AG08470 (cell line): ENCODE results near the genes KRTAP5-7 and KRTAP5-8.

- RRBS: no CpG with 5 or more reads among the region's 5 CpGs
These were observed 27.0 kb downstream of the NADSYN1 start for GRCh38 chr11:71479988-71480329.

GRCh38 chr11:71480566-71481208 is 27.7 kb downstream of the NADSYN1 start:
- RRBS: no CpG with 5 or more reads among the region's 18 CpGs

DNA sequence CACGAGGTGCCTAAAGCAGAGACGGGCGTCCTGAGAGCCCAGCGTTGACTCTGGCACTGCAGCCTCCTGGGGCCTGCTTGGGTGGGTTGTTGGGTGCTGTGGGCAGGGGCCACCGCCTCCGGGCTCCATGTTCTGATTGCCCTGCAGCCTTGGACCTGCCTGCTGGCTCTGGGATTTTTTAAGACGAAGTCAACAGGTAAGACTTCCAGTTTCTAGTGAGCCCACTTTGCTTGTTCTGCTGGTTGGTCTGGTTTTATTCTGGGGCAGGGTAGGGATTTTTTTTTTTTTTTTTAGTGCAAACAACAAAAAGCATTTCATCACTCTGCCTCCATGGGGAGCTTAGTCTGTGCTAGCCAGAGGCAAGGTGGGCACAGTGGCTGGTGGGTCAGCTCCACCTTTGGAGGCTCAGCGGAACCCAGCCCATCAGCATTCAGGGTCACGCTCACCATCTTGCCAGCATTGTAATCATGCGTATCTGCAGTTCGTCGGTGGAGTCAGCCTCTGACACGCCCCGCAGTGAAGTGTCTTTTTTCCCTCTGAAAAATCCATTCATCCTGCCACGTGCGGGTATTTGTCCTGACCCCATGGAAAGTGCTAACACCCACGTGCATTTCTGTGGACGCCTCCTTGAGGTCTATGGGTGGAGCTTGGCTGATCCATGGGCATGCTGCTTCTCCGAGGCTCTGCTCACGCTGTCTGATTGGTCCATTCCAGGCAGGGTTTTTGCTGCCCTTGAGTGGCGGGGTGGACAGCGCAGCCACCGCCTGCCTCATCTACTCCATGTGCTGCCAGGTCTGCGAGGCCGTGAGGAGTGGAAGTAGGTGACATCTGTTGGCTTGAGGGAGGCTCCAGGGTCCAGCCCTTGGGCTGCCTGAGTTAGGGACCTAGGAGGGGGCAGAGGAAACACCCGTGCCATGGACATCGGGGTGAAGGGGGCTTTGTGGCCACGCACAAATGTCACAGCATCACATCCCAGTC is 28.5 kb downstream of the NADSYN1 start:
- RRBS: no CpG with 5 or more reads among the region's 28 CpGs

DNA sequence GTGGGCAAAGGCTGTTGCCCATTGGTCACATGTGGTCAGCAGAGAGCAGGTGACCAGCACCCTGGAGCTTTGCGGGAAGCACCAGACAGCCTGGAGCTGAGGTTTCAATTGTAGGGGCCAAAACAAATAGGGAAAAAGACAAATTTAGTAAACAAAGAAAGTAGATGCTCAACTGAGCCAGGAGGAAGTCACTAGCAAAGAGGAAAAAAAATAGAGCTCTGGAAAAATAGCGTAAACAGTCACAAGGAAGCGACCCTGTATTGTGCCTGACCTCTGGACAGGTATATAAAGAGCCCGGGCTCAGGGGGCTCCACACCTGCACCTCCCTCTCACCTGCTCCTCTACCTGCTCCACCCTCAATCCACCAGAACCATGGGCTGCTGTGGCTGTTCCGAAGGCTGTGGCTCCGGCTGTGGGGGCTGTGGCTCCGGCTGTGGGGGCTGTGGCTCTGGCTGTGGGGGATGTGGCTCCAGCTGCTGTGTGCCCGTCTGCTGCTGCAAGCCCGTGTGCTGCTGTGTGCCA is at the start of gene KRTAP5-7:
KRTAP5-7 (plus strand) TSS at position 339 of the 522 bp plus-strand sequence.
- RRBS: no CpG with 5 or more reads among the region's 9 CpGs

- RRBS: no CpG with 5 or more reads among the region's 8 CpGs
These were observed at the start of gene KRTAP5-8 for GRCh38 chr11:71537627-71538054. Gene KRTAP5-8, plus strand, starts transcription at chr11:71538025.

- RRBS: no CpG with 5 or more reads among the region's 11 CpGs
These were observed 15.8 kb downstream of the DEFB131B start for GRCh38 chr11:71893856-71894577.

DNA sequence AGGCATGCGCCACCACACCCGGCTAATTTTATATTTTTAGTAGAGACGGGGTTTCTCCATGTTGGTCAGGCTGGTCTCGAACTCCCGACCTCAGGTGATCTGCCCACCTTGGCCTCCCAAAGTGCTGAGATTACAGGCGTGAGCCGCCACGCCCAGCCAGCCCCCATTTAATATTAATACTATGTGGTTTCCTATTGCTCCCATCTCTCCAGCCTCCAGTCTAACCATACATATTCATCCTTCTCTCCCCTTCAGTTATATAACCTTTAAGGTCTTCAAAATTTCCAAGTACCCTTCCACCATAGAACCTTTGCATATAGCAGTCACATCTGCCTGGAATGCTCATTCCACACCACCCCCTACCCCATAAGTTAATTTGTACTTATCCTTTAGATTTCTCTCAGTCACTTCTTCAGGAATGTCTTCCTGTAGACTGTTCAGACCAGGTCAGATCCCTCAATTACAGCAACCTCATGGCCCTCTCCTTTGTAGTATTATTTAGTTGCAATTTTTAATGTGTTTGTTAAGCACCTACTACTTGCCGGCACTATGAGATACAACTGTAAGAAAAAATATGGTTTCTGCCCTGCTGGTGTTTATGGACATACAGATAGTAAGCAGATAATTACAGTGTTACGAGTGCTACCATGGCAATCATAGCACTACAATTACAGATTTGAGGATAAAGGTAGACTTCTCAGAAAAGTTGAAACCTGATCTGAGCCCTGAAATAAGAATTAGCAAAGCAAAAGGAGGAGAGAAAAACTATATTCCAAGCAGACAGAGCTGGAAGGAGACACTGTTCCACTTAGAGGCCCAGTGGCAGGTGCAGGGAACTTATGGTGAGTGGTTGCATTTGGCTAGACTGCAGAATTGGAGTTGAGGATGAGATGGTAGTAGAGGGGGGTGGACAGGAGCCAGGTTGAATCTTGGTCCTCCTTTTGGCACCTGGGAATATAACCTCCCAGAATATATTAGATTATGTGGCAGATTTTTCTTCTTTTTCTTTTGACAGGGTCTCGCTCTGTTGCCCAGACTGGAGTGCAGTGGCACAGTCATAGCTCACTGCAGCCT is 2.7 kb downstream of the LRRC51 start:
- RRBS: no CpG with 5 or more reads among the region's 11 CpGs

DNA sequence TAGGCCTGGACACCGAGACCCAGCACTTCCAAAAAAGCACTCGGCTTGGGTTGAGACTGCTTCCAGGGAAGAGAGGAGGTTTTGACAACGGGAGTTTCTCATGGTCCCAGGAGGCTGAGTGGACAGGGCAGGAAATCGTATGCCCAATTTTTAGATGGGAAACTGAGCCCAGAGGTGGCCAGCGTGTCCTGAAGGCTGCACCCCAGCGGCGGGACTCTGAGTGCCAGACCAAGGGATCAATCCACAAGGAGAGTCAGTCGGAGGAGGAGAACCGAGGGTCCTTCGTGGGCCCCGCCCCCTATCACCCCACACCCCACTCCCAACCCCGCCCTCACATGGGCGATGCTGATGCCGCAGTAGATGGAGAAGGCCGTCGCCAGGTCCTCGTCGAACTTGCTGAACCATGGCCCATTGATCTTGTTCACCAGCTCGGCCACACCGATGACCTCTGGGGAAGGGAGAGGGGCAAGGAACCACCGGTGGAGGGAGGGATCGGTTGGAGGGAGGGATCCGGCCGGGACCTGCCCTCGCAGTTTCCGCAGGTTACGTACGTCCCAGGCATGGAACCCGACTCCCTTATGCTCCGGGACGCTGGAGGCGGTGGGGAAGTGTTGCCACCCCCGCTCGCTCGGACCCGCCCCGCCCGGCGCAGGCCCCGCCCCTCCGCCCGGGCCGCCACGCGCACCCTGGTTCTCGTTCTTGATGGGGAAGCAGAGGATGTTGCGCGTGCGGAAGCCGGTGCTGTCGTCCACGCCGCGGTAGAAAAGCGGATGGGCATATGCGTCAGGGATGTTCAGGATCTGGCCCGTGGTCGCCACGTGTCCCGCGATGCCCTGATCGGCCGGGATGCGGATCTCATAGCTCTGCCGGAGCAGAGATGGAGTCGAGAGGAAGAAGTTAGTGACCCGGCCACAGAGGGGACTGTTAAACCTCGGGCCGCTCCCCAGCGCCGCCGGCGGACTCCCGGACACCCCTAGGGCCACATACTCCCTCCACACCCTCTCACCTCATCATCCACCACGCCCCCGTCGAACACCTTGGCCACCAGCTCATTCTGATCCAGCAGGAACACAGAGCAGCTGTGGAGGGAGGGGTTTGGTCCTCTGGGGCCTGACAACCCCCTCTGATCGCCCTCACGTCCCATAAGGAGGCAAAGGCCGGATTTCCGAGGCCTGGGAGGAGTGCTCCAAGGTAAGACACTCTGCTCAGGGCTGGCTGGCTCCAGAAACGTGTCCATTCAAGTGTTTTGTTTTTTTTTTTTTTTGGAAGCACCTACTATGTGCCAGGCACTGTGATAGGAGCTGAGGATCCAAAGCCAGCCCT is 89.9 kb downstream of the PDE2A start:
- RRBS: 15% methylated on average over 33 of the region's 82 CpGs

GRCh38 chr11:72585189-72585619 is 89.0 kb downstream of the PDE2A start:
- RRBS: no CpG with 5 or more reads among the region's 7 CpGs

- RRBS: no CpG with 5 or more reads among the region's 11 CpGs
These were observed 56.8 kb downstream of the PDE2A start for GRCh38 chr11:72617273-72617950.

DNA sequence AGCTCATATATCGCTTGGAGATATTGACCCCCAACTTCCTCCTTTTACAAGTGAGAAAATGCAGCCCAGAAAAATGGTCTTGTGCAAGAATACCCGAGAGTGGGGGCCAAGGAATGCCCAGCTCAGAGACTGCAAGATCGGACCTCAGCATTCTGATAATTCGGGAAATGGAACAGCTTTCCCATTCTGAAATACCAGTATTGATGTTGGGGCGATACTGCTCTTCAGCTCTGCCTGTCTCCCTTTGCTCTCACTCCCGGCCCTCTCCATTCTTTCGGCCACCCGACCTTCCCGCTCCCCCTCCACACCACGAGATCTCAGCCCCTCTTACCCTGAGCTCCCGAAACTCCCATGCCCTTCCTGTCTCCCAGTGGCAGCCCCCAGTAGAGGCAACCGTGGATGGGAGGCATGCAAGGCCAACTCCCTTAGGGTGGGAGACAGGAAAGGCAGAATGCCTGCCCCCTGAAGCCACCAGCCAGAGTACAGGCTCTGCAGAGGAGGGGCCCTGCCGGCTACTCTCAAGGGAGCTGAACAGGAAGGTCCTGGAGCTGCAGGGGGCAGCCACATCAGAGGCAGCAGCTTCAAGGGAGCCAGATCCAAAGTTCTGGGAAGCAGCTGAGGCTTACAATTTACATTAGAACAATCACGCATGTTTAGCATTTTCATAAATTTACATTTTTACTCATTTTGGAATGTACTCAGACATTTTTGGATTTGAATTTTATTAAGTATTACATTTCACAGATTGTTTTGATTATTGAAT is 38.4 kb downstream of the PDE2A start:
- RRBS: no CpG with 5 or more reads among the region's 14 CpGs

GRCh38 chr11:72693937-72694264 is 19.7 kb upstream of the PDE2A start:
- RRBS: no CpG with 5 or more reads among the region's 5 CpGs

GRCh38 chr11:72723469-72723938 is 28.7 kb downstream of the ARAP1 start:
- RRBS: no CpG with 5 or more reads among the region's 9 CpGs

DNA sequence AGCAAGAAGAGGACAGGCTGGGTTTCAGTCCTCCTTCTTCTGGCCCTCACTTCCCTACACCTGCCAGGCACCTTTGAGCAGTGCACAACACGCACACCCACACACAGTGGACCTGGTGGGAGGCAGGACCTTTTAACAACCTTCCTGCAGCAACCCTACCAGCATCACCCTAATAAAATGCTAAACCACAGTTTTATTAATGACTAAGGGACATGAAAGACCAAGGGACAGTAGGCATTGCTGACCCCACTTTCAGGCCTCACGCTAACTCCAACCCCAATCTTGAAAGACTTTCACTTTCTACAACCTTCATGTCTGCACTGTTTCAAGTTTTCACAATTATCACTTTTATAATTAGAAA is 12.1 kb downstream of the ARAP1 start:
- RRBS: no CpG with 5 or more reads among the region's 2 CpGs

- RRBS: 26% methylated on average over 13 of the region's 31 CpGs
These were observed 12.9 kb downstream of the STARD10 start for GRCh38 chr11:72780913-72781430.

DNA sequence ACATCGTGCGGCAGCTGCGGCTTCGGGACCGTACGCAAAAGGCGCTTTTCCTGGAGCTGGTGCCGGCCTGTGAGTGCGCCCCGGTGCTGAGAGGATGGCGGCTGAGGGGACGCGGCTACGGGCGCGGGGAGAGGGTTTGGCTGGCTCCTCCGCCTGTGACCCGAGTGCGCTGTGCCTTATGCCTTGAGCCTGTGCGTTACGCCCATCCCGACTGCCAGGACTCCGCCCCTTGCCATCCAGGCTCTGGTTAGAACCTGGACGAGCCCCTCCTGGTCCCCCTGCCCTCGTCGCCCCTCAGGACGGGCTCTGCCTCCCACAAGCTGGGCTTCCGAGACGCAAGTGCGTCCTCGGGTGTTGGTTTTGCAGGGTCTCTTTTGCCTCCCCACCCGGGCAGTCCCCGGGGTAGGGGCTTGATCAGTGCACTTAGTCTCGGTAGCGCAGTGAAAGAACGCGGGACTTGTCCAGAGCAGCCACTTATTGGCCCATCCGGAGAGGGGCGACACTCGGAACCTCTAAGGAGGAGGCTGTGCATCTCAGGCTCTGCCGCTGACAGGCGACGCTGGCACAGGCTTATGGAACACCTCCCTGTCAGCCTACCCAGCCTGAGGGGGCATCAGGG is 393 bp downstream of the ATG16L2 start:
- RRBS: 2% methylated on average over 8 of the region's 43 CpGs

DNA sequence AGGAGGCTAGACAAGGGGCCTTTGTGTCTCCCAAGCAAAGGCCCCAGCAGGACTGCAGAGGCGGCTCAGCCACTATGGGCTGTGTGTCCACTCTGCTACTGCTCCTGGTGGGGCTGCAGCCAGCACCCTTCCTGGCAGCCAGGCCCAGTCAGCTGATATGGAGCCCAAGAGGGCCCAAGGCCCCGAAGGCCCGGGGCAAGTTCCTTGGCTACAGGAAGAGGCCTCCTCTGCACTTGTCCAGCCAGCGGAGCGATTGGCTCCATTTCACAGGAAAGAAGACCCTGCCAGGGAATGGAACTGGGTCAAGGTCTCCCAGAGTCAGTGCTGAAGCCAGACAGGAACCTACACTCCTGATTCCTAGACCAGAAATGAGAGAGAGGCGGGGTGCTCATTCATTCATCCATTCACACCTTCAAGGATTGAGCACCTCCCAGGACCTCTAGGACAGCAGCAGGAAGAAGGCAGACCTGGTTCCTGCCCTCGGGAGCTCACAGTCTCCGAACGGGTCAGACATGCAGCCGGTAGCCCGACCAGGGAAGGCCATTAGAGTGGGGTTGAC is 865 bp upstream of the P2RY2 start:
- RRBS: no CpG with 5 or more reads among the region's 11 CpGs

DNA sequence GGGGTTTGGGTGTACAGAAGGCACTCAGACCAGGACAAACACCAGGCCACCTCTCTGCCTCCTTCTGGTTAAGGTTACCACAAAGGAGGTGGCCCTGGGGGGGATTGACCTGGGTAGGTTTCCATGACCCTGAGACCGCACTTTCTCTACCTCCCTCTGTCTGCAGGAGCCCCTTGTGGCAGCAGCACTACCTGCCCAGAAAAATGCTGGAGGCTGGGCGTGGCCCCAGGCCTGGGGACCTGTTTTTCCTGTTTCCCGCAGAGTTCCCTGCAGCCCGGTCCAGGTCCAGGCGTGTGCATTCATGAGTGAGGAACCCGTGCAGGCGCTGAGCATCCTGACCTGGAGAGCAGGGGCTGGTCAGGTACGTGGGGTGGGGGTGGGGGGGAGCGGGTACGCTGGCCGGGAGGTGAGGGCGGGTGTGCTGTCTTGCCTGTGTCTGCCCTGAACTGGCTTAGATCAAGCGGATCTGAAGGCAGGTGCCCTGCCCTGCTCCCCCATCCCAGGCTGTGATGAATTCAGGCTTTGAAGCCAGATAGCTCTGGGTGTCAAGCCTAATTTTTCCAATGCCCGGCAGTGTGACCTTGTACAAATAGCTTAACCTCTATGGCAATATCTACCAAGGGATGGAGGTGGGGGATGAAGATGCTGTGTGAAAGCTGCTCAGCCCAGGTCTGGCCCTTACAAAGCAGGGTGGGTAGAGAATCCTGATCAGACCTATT is 9.9 kb downstream of the P2RY2 start:
- RRBS: no CpG with 5 or more reads among the region's 14 CpGs

DNA sequence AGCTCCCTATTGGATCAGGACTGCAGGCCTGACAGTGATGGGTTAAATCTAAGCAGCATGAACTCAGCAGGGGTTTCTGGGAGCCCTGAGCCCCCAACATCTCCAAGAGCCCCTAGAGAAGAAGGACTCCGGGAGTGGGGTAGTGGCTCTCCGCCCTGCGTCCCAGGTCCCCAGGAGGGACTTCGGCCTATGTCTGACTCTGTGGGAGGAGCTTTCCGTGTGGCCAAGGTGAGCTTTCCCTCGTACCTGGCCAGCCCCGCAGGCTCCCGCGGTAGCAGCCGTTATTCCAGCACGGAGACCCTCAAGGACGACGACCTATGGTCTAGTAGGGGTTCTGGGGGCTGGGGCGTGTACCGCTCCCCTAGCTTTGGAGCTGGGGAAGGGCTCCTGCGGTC is 1.5 kb downstream of the ARHGEF17 start:
- RRBS: no CpG with 5 or more reads among the region's 16 CpGs